Melanocyte of skin (primary cell): Measurements from ENCODE around the genes GFI1B, STKLD1 and SLC2A6.

- CAGE, long polyA plus RNA, 2 experiments = no peak in any of the 2 experiments
These were observed 23.8 kb downstream of the NTNG2 start for GRCh38 chr9:132185605-132186190.

GRCh38 chr9:132243296-132243865 is 81.5 kb downstream of the NTNG2 start:
- CAGE, long polyA plus RNA, 2 experiments = no peak in any of the 2 experiments

DNA sequence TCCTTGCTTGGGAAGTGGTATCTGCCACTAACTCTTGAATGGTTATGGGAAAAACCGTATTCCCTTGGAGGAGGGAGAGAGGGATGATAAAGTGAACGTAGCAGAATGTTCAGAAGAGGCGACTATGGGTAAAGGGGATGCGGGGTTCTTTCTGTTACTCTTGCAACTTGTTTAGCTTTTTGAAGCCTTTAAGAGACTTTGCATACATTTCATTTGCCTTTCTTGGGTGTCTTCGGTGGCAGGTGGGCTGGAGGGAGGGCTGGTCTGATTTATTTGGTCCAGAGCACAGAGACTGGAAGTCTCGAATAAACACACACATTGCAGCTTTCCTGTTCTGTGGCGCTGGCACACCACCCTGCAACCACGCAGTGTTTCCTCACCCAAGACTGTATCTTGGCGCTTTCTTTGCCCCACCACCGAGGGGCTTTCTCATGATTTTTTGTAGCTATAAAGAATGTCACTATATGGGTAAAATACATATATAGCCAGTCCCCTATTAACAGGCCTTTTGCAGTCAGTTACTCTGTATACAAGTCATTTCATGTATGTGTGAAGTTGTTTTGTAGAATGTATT is 23.1 kb downstream of the TTF1 start:
- CAGE, long polyA plus RNA, 2 experiments = no peak in any of the 2 experiments

- CAGE, long polyA plus RNA, 2 experiments = no peak in any of the 2 experiments
These were observed 33.4 kb upstream of the BARHL1 start for GRCh38 chr9:132548935-132549572.

DNA sequence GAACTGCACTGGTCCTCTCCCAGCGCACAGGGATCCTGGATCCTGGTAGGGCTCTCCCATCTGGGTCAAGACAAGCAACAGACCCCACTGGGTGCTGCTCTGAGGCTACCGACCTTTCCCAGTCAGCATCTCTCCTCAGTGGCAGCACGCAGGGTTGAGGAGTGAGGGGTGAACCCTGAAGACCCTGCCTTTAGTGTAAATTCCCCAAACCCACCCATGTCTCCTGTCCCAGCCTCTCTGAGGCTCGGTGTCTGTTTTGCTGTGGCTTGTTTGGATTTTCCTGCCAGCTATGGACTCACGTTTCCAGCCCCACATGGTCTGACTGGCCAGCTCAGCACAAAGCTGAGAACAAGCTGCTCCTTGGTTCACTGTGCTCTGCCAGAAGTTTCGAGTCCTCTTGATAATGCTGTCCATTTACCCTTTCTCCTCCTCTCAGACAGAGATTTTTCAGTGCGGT is 80.0 kb downstream of the AK8 start:
- CAGE, long polyA plus RNA, 2 experiments = no peak in any of the 2 experiments

GRCh38 chr9:132798901-132799428 is 79.1 kb downstream of the AK8 start:
- CAGE, long polyA plus RNA, 2 experiments = no peak in any of the 2 experiments

DNA sequence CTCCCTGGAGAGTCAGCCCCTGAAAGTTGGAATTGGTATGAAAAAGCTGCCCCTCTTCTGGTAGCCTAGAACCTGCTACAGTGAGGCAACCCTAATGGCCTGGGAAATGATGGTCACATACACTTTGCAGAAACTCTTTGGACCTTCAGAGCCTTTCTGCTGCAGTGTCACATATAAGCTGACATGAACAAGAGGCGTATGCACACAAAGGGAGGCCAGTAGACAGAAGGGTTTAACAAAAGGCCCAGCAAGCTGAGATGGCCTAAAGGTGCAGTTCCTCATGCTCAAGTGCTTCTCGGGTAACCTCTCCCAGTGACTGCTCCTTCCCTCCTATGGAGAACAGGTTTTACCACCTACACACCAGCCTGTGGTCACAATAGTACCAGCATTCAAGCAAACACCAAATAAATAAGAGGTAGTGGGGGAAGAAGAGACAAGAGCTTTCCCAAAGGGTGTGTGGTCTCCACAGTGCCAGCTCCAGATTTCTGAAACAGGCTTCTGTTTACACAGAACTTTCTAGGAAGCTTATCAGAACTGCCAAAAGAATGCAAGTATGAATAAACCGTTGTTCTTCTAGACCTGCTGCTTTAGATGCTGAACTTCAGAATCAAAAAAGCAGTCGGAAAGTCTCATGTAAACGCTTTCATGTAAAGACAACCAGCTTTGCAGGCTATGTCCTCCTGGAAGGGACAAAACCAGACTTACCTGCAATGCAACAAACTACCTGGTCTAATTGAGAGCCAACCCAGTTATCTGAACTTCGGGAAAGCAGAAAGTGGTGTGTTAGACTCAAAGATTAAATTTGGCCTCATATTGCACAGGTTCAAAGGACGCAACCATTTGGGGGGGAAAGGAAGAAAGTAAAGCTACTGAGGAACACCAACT is 16.6 kb downstream of the SPACA9 start:
- CAGE, long polyA plus RNA, 2 experiments = no peak in any of the 2 experiments

DNA sequence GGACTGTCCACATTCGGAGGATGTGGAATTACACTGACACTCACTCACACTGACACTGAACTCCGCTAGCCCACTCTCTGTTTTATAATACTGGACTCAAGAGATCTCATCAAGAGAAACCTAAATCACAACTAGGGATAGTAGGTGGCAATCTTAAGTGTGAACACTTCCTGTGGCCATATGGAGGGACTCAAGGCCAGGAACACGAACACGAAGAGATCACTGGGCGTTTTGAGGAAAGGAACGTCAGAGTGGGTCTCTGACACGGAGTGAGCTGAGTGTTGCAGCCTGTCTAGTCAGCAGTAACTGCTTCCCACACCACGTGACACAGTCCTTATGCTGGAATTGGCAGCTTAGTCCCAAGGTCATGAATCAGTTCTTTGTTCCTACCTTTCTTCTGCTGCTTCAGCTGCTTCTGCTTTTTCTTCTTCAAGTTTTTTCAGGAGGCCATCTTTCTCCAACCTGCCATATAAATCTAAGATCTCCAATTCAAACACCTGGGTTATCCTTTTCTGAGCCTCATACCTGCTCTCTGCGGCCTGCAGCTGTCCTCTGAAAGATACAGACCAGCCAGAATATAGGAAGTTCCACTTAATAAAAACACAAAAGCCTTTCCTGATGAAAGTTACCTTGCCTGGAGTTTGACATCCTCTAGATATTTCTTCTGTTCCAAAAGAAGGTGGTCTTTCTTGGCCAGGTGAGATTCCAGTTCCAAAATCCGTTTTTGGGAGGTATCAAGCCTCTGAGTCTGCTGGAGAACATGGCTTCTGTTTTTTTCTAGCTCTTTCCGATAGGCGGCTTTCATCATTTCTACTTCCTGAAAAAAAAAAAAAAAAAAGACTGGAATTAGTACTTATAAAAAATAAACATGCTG is 18.3 kb downstream of the SPACA9 start:
- CAGE, long polyA plus RNA, 2 experiments = no peak in any of the 2 experiments

DNA sequence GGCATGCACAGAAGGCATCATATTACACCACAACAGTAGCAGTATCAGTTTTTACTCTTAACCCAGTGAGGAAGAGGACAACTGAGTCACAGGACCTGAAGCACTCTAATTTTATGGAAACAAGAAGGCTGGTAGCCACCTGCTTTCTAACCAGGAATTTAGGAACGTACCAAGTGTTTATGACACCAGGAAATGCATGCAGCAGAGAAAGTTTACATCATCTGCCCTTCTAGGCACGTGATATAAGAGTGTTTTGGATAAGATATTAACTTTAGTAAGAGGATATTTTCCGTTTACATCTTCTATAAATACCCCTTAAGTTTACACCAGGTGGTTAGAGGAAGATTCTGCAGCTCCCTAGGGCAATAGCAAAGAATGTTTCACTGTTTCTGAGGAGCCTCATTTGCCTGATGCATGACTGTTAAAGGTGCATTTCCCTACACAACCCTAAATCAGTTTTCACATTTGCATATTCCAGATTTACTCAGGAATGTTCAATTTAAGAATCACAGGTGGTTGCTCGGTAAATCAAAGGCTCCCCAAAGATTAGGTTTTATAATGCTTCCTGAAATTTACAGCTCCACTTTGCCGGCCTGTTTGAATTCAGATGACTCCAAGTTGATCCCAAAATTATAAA is 1.8 kb downstream of the TSC1 start:
- CAGE, long polyA plus RNA, 2 experiments = no peak in any of the 2 experiments

- CAGE, long polyA plus RNA, 2 experiments = no peak in any of the 2 experiments
These were observed at the start of gene GFI1B for GRCh38 chr9:132978425-132978888. TSS of gene GFI1B (plus strand) at chr9:132978694.

DNA sequence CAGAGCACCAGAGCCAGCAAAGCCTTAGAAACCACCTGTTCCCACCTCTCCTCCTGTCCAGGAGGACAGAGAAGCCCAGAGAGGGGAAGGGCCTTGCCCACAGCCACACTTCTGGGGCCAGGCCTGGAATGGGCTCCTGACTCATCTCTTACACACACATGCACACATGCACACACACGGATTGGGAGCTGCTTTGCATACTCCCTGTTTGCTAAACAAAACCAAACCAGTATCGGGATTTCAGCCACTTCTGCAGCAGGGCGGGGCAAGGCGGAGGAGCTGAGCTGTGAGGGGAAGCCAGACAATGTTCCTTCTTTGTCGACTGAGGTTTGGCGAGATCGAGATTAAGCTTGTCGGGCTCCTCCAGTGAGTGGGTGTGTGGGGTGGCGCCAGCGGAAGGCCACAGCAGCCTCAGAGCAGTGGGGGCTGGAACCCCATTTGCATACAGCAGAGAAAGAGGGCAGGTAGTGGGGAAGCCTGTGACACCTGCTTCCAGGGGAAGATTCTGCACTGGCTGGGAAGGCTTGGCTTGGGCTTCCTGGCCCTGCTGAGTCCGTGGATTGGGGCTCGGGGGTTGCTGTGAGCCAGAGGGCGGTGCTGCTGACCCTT is 16.0 kb downstream of the GFI1B start:
- CAGE, long polyA plus RNA, 2 experiments = no peak in any of the 2 experiments

DNA sequence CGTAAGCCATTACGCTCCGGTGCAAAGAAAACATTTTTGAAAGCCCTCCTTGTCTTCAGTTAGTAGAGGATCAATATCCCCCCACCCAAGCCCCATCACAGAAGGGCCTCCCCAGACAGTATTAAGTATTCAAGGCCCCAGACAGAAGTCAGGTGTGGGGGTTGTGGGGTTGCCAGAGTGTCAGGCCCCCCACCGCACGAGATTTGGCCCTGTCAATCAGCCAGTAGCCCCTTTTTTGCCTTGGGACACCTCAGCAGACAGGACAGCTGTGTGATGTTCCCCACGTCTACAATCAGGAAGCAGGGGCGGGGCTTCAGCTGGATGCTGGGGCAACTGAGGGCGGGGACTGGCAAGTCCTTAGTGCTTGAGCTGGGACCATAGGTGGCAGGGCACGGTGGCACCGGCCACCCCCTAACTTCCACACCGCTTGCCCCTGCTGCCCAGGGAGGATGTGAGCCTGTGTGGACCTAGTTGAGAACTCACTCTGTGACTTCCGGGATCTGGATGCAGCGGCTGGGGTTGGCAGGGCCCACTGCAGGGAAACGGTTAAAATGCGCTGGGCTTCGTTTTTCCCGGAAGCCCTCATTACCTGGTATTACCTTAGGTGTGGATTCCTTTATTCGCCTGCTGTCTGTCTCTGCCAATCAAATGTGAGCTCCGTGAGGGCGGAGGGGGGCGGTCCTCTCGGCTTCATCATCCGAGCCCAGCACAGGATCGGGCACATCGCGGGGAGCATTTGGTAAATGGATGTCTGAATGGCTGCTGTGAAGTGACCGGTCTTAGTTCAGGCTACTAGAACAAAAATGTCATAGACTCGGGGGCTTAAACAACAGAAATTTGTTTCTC is 7.6 kb upstream of the GTF3C5 start:
- CAGE, long polyA plus RNA, 2 experiments = no peak in any of the 2 experiments

GRCh38 chr9:133029512-133030560 is 961 bp upstream of the GTF3C5 start:
- CAGE, long polyA plus RNA, 2 experiments = no peak in any of the 2 experiments

DNA sequence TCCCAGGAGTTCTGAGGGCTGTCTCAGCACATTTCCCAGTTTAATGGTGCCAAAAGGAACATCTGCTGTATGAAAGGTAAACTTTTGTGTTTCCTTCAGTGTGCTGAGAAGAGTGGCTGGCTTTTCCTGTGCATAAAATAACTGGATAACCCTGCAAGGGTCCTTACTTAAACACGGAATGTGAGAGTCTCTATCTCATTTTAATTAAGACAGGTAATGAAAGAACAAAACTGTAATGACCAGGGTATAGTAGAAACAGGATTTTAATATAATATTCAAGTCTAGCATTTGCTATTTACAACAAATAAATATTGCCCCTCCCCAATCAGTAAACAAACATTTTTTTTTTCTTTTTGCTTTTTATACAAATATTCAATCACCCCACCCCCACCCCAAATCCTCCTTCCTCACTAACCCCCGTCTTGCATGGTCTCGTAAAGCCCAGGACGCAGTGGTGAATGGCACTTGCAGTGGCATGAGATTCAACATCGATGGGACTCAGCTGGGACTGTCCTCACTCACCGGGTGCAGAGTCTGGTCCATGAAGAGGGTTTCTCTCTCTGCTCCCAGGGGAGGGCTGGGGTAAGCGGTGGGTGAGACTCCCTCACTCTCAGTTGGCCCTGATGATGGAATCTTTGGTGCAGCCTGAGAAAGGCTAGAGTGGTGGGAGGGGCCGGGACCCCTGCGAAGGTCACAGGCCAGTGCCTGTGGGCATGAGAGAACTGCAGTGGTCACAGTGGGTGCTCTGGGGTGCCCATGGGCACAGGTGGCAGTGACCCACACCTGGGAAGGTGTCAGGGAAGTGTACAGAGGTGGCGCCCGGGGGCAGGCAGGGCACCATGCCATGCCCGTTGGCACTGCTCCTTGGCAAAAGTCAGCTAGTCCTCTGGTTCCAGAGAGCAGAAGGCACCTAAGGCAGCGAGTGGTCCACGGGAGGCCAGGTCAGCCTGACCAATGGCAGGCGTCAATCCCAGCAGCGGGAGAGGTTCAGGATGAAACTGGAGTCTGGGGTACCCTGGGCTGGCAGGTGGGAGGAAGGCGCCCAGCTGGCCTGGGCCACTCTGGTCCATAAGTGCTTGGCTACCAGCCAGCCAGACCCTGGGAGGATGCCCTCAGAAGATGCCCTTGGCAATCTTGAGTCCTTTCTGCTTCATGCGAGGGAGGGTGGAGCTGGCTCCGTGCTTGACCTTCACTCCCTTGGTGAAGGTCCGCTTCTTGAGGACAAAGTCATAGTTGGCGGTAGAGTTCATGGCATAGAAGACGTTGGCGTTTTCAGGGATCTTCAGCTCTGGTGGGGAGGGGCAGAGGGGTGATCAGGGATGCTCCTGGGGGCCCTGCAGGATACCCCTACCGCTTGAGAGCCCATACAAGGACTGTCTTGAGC is 23.1 kb downstream of the RALGDS start:
- CAGE, long polyA plus RNA, 2 experiments = no peak in any of the 2 experiments

- CAGE, long polyA plus RNA, 2 experiments = no peak in any of the 2 experiments
These were observed 18.3 kb downstream of the RALGDS start for GRCh38 chr9:133102702-133103140.

GRCh38 chr9:133137377-133137772 is 16.3 kb upstream of the RALGDS start:
- CAGE, long polyA plus RNA, 2 experiments = no peak in any of the 2 experiments

GRCh38 chr9:133274206-133274975 is 61.6 kb downstream of the SURF6 start:
- CAGE, long polyA plus RNA, 2 experiments = no peak in any of the 2 experiments

- CAGE, long polyA plus RNA, 2 experiments = no peak in any of the 2 experiments
These were observed 60.4 kb downstream of the SURF6 start for GRCh38 chr9:133275379-133276290.

DNA sequence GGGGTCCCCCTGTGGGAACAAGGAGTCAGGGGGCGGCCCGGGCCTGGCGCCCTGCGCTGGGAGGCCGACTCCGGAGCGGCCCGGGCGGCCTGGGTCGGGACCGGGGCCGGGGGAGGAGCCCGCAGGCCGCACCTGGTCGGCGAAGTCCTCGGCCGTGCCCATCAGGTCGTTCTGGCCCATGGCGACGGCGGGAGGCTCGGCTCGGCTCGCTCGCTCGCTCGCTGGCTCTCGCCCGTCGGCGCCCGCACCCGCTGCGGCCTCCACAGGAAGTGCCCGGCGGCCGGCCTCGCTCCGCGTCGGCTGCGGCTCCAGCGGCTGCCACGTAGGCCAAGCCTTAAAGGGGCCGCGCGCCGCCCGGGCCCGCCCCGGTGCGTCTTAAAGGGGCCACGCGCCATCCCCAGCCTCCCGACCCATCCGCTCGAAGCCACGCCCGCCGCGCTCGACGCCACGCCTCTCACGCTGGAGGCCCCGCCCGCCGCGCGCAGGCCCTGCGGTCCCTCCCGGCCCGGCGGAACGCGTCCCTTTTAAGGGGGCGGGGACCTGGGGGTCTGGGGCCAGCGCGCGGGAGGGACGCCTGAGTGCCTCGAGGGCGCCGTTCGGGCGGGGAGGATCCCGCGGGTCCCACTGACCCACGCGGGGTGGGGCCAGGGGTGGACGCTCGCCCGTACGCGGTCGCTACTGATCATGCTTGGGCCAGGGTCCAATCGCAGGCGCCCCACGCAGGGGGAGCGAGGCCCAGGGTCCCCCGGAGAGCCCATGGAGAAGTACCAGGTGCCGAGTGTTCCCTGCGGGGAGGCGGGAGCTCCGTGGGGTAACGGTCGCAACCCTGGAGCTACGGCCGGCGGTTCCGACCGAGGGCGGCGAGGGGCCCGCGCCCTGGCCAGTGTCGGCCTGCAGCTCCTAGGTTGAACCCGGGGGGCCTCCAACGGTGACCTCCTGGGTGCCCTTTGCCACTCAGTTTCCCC is at the start of gene STKLD1:
STKLD1 (plus strand) TSS at position 577 of the 965 bp plus-strand sequence.
- CAGE, long polyA plus RNA, 2 experiments = start-site peak on the minus strand in 1 of 2 experiments, centred at position 263 of the sequence, 40 to 685 reads per replicate

- CAGE, long polyA plus RNA, 2 experiments = no peak in any of the 2 experiments
These were observed at the start of gene SLC2A6 for GRCh38 chr9:133478898-133479912. TSS of gene SLC2A6 (minus strand) at chr9:133479099.